LHCN-M2 (cell line): ENCODE measurements around a stretch of chr10.

DNA sequence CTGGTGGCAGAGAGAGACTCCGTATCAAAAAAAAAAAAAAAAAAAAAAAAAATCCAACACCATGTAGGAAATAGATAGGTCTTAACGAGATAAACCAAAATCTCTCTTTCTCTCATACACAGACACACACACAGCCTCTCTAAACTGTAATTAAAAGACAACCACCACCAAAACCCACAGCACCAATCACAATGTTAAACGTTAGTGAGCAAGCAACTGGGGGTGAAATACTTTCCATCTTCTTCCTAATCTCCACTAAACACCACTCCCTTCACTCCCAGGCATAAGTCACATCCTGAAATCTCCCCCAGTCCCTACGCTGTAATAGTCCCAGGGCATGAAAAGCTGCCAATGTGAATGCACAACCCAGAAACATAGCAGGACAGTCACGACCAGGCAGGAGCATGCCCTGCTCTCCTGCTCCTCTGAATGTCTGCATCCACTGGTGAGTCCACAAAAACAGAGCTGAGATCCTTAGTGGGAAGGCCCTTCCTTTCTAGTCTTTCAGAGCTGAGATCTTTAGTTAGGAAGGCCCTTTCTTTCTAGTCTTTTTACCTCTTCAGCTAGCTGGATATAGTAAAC, 288.9 kb downstream of the PARD3 start:
- RAMPAGE, long total RNA, result no peak

- RAMPAGE, long total RNA, result no peak
Observed at GRCh38 chr10:34760346-34760963, 54.6 kb downstream of the PARD3 start.

DNA sequence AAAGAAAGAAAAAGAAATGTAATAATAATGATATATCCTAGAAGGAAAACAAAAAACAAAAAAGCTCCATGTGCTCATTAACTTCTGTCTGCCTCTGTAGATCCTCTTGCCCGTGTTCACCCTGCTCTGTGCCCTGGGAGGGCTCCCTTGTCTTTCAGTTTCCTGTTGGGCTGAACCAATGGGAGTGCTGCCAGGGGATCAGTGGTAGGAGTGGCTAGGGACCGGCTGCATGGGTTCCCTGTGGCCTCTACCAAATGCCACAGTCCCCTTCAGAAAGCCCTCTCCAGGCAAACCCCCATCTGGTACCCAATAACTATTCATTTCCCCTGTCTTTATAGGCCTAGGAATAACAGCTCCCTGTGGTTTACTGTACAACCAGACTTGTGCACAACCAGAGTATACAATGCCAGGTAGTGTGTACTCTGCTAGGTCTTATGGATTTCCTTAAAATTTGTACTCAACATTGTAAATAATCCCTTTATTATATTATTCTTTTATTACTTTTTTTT, 51.8 kb upstream of the PARD3 start:
- RAMPAGE, long total RNA, result no peak

- RAMPAGE, long total RNA, result no peak
Observed at GRCh38 chr10:35203795-35204232, 77.2 kb downstream of the CREM start.

DNA sequence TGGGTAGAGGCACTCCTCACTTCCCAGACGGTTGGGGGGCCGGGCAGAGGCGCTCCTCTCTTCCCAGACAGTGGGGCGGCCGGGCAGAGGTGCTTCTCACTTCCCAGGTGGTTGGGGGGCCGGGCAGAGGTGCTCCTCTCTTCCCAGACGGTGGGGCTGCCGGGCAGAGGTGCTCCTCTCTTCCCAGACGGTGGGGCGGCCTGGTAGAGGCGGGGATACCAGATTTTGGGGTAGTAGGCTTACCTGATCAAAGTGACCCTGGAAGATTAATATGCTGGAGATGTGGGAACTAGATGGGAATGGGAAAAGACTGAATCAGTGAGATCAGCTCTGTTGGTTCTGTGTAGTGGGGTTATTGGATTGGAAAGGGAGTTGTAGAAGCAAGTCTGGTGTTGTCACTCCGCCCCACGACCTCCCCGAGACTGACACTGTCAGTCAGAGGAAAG, 27.0 kb downstream of the CCNY start:
- RAMPAGE, long total RNA, result no peak

GRCh38 chr10:35378463-35379158, 42.3 kb downstream of the CCNY start:
- RAMPAGE, long total RNA, result no peak

- RAMPAGE, long total RNA, result no peak
Observed at GRCh38 chr10:35394911-35395477, 58.7 kb downstream of the CCNY start.

GRCh38 chr10:35401028-35401849, 64.9 kb downstream of the CCNY start:
- RAMPAGE, long total RNA, result no peak

GRCh38 chr10:35421430-35422297, 85.4 kb downstream of the CCNY start:
- RAMPAGE, long total RNA, result no peak

GRCh38 chr10:35450097-35450518, 113.8 kb downstream of the CCNY start:
- RAMPAGE, long total RNA, result no peak

- RAMPAGE, long total RNA, result no peak
Observed at GRCh38 chr10:35469002-35469972, 133.0 kb downstream of the CCNY start.

DNA sequence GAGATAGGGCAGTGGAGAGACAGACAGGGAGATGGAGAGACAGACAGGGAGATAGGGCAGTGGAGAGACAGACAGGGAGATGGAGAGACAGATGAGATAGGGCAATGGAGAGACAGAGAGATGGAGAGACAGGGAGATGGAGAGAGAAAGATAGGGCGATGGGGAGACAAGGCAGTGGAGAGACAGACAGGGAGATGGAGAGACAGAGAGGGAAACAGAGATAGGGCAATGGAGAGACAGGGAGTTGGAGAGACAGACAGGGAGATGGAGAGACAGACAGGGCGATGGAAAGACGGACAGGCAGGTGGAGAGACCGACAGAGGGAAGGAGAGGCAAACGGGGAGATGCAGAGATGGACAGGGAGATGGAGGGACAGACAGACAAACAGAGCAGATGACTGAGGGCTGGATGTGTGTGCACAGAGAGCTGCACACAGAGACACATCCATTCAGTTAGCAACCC, 133.7 kb downstream of the CCNY start:
- RAMPAGE, long total RNA, result no peak

DNA sequence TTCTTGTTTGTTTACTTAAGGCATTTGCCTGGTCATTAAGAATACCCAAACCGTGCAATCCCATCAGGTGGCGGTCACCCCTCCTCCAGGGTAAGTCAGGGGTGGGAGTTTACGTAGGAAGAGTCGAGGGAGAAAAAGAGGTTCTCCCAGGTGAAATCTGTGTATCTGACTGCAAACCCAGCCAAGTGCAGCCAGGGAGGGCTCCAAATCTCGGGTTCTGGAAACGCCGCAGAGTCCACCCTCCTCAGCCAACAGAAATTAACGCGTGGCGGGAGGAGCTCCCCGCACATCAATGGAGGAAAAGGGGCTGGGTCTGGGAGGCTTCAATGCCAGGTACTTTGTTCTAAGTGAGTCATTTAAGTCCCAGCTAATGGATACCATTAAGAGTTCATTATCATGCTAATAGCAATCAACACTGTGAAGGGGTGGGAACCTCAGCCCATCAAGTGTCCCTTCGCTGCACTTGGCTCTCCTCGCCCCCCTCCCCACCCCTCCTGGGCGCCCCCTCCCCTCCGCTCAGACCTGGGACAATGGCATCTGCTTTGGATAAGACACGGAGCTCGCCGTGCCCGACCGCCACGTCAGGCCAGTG, 3.2 kb downstream of the FZD8 start:
- RAMPAGE, long total RNA, result no peak

GRCh38 chr10:35643647-35644371, 1.7 kb upstream of the FZD8 start:
- RAMPAGE, long total RNA, result no peak

DNA sequence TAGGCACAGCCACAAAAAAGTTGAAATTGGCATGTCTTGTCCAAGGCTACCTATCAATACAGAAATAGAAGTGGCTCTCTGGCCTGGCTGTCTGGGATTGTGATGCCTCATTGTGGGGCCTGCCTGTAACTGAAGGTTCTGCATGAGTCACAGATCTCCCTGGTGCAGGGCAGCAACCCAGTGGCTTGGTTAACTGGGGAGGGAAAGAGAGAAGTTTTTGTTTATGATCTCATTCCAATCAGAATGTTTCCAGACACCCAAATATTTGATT, 363.6 kb downstream of the ANKRD30A start:
- RAMPAGE, long total RNA, result no peak

GRCh38 chr10:37975293-37975978, 1.0 kb downstream of the ZNF25 start:
- RAMPAGE, long total RNA, result no peak

GRCh38 chr10:38348618-38349225, 254.6 kb downstream of the ZNF37A start:
- RAMPAGE, long total RNA, result no peak

DNA sequence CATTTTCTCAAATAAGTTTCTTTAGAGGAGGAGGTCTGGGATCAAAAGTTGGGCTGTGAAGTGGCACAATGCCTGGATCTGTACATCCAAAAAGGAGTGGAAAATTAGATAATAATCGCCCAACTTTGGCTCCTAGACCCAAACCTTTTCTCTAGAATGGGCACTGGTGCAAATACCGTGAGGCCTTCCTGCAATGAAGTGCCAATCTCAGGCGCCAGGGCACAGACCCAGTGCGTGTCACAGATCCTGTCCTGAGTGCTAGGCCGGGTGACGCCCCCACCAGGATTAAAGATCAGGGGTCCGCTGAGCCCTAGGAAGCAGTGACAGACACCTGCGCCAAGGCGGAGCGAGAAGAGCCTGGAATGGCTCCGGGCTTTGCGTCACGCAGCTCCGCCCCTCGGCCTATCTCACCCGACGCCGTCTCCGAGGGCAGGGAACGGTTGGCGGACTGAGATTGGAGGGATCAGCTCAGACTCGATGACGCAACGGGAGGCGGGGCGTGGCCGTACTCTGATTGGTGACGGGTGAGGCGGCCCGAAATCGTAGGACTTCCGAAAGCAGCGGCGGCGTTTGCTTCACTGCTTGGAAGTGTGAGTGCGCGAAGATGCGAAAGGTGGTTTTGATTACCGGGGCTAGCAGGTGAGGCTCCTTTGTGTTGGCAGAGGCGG, 261.8 kb downstream of the ZNF37A start:
- RAMPAGE, long total RNA, result no peak

DNA sequence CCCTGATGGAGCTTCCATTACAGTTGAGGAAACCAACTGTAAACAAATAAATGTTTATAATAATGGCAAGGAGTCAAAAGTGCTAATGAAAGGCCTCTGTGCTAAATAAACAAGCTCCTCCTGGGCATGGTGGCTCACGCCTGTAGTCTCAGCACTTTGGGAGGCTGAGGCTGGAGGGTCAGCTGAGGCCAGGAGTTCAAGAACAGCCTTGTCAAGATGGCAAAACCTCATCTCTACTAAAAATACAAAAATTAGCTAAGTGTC, 54.8 kb upstream of the BMS1 start:
- RAMPAGE, long total RNA, result no peak

GRCh38 chr10:42951461-42952286, 125.2 kb upstream of the RET start:
- RAMPAGE, long total RNA, result no peak